Umbilical cord (tissue), 2 donors: ENCODE data around the genes CD300A and CD300LF.

DNA sequence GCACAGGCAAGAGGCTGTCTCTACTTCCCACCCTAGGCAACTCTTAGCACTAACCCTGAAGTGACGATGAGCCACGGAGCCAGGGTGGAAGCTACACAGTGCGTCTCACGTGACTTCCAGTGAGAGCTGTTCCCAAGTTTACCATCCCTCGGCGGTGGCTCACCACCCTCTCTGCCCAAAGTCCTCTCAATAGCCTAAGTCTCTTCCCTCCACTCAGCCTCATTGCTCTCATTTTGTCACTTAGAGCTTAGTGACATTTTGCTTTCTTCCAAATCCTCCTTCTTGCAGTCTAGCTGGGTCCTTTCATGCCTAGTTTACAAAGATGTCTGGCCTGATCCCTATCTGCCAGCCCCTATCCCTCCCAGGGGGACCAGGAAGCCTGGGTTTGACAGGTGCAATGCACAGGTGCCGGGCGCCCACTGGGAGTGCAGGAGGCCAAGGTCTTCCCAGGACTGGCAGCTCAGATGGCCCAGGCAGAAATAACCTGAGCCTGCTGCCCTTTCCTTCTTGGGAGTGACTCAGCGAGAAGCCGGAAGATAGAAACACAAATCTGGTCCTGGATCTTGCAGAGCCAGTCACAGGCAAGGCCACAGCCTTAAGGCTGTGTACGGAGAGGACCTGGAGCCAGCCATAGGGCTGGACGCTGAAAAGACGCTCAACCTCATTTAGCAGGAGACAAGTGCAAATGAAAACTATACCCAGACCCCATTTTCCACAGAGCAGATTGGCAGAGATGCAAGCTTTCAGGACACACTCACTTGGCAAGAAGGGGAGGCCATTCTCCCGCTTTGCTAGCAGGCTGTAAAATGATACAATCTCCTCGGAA is 27.6 kb downstream of the GPR142 start:
- RAMPAGE, long total RNA = no peak

GRCh38 chr17:74427411-74427946 is 4.4 kb upstream of the GPRC5C start:
- RAMPAGE, long total RNA = no peak

GRCh38 chr17:74432736-74432979 is 770 bp downstream of the GPRC5C start:
- RAMPAGE, long total RNA = no peak

- RAMPAGE, long total RNA = no peak
Measured at GRCh38 chr17:74454758-74455499, 11.5 kb upstream of the CD300A start.

DNA sequence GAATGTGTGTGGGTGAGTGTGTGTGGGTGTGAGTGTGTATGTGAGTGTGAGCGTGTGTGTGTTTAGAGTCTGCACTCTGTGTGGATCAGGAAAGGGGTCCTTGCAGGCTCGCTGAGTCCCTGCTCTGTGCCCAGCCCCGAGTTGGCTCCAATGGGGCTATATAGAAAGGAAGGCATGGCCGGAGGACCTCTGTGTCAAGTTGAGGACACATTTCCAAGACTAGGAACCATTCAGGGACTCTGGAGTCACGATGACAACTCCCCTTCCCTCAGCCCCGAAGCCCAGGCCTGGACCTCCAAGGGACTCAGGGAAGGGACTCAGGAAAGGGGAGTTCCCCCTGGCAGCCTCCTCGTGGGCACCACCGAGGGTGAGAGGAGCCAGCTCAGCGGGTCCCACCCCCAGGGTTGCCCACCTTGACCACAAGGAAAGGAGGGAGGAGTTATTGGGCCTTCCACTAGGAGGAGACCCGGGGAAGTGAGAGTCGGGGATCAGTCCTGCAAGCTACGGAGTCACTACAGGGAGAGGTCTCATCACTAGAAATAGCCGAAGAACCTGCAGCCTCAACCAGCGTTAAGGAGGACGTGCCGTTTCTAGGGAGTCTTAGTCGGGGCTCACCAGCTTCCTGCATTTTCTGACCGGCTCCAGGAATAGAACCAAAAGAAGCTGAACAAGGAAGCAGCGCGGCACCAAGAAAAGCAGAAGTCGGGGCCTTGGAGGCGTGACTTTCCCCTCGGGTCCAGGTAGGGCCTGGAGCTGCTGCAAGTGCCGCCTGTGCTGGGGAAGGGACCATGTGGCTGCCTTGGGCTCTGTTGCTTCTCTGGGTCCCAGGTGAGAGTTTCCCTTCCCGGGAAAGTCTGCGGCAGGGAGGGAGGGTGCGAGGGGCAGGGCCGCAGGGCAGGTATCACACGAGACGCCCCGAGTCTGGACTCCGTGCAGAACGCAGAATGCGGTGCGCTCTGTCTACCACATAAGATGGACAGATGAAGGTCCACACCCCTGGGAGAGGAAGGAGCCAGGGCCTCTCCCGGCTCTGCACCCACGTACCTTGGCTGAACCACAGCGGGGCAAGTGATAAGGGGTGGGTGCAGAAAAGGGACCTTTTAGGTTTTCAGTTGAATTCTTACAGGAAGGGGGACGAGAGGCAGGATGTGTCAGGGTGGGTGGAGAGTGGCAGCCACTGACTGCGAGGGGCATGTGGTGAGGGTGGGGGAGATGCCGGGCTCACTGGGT is at the start of gene CD300A:
Gene CD300A (plus strand): TSS at position 719 of the 1,230 bp plus-strand sequence.
- RAMPAGE, long total RNA = start-site peak on the plus strand centred at position 747 of the sequence, 52 bp wide, 8 and 18 reads in 2 replicates

DNA sequence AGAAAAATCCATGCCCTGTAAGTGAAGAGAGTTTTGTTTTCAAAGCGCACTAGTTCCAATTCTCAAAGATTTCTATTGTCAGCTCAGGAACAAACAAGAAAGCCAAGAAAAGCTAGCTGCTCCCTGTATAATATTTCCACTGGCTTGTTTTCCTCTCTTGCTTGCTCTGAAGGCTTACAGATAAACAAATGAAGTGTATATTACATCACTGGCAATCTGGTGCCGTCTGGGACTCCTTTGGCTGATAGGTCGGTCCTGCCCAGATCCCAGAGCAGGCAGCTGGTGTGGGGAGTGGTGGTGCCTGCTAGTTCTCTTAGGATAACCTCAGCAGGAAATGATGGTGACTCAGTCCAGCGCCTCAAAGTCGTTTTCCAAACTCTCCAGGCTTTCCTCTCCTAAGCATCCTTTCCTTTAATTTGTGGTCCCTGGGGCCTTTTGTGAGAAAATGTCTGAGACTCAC is 35.2 kb downstream of the CD300LF start:
- RAMPAGE, long total RNA = no peak

- RAMPAGE, long total RNA = no peak
Measured at GRCh38 chr17:74686618-74687333, 25.9 kb downstream of the CD300LF start.

DNA sequence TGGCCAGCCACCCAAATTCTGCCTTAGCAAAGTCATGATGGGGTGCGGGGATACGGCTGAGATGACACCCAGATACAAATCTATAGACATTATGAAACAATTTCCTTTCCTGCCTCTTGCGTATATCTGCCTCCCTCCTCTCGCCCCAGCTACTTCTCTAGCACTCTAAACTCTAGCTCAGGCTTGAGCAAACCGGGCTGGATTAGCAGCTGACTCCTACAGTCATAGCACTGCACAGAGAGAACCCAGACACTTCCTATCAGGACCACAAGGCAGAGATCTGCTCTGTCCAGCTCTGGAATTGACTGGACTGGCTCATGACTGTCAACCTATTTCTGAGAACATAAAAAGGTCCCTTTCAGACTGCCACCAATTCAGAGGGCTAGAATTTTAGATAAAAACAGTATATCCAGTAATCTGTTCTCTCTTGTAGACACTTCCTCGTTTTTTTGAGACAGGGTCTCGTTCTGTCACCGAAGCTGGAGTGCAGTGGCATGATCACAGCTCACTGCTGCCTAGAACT is 22.2 kb downstream of the CD300LF start:
- RAMPAGE, long total RNA = no peak

GRCh38 chr17:74712842-74713146 is at the start of gene CD300LF:
TSS of gene CD300LF (minus strand) at chr17:74712923.
- RAMPAGE, long total RNA = no peak

- RAMPAGE, long total RNA = no peak
Measured at GRCh38 chr17:74730580-74730862, 6.5 kb upstream of the RAB37 start.

- RAMPAGE, long total RNA = no peak
Measured at GRCh38 chr17:74860247-74861168, 823 bp upstream of the GRIN2C start.

DNA sequence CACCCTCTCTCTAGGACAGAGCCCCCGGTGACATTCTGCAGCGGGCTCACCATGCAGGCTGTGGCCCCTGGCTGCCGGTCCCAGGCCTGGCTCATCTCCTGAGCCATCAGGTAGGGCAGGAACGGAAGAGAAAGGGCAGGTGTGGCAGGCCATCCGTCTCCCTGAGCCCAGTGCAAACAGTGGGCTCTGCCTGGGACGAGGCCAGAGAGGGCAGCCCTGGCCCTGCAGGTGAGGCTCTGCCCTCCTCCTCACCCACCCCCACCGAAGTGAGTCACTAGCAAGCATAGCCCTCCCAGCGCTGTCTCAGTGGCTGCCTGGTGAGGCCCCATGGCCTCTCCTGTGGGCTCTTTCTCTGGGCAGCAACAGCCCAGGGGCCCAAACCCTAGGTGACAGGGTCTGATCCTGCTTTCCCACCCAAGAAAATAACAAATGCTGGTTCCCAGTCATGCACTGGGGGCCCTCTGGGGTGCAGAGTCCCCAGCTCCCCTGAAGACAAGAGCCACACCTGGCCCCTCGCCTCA is 14.6 kb downstream of the OTOP3 start:
- RAMPAGE, long total RNA = no peak

GRCh38 chr17:75130632-75131652 is 600 bp downstream of the NT5C start:
- RAMPAGE, long total RNA = no peak

- RAMPAGE, long total RNA = no peak
Measured at GRCh38 chr17:75163488-75164139, 9.3 kb upstream of the JPT1 start.

- RAMPAGE, long total RNA = no peak
Measured at GRCh38 chr17:75490008-75490579, 25.2 kb downstream of the CASKIN2 start.

GRCh38 chr17:75512953-75513168 is 2.5 kb downstream of the CASKIN2 start:
- RAMPAGE, long total RNA = no peak

GRCh38 chr17:75581034-75581425 is 6.6 kb upstream of the MYO15B start:
- RAMPAGE, long total RNA = no peak

DNA sequence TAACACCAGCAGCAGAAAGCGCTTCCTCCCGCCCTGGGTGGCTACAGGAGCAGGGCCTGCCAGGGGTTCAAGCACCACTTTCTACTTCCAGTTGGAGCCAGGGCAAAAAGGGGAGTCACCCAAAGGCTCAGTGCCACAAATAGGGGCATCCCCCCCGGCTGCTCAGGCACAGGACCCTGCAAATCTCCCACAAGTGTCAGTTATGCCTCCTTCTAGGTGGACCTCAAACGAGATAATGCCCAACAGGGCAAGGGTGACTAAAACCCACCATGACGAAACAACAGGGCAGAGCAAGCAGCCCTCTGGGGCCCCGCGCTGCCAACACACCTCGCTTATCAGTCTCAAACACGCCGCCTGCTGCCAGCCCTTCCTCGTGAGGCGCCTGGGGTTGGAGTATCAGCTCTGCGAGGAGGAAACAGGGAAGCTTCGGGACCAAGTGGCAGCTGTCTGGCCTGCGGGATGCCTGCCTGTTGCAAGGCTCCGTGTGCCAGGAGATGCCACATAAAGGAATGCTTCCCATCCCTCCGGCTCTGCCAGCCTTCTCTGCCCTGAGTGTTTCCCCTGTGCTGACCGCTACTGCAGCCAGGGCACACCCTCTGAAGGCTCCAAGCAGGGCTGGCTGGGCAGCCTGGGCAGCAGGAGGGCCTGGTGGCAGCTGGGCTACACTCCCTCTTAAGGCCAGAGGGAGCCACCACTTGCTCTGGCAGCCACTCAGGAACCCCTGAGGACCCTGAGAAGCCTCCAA is 2.4 kb downstream of the SMIM5 start:
- RAMPAGE, long total RNA = no peak

DNA sequence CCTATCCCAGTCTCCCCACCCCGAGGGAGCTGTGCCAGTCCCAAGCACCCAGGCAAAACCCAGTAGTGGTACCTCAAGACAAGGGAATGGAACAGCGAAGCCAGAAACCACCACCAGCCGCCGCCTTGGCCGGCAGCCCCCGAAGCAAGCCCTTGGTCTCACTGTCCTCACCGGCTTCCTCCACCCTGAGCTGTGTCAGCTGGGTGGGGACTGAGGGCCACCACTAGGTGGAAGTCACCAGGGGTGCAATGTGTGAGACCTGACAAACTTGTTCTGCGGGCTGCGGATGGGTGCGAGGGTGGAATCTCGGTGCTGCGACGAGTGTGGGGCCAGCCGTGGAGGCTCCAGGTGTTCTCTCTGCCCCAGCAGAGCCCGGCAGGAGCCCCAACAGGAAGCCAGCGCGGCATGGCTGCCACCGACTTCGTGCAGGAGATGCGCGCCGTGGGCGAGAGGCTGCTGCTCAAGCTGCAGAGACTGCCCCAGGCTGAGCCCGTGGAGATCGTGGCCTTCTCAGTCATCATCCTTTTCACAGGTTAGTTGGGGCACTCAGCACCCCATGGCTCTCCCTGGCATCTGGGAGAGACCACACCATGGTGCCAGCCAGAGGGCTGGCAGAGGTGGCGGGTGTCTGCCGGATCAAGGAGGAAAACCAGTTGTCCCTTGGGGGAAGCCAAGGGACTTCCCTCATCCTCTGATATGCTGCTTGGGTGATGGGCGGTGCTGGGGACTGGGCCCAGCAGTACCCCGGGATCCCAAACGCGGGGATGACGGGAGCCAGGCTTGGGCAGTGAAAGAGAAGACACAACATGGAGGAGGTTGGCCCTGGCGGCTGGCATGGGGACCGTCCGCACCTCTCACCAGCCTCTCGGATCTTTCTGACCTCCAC is 6.0 kb upstream of the SMIM6 start:
- RAMPAGE, long total RNA = start-site peak on the plus strand centred at position 341 of the sequence, 49 bp wide, 20 and 7 reads in 2 replicates

- RAMPAGE, long total RNA = no peak
Measured at GRCh38 chr17:75666796-75666967, 272 bp downstream of the RECQL5 start.